Neural cell (in vitro differentiated cells): Measurements from ENCODE around the genes CAST and LNPEP.

GRCh38 chr5:95935489-95936211, 26.0 kb downstream of the ELL2 start:
- RAMPAGE, long total RNA: no peak

GRCh38 chr5:95961194-95961296, 606 bp downstream of the ELL2 start:
- RAMPAGE, long total RNA: no peak

DNA sequence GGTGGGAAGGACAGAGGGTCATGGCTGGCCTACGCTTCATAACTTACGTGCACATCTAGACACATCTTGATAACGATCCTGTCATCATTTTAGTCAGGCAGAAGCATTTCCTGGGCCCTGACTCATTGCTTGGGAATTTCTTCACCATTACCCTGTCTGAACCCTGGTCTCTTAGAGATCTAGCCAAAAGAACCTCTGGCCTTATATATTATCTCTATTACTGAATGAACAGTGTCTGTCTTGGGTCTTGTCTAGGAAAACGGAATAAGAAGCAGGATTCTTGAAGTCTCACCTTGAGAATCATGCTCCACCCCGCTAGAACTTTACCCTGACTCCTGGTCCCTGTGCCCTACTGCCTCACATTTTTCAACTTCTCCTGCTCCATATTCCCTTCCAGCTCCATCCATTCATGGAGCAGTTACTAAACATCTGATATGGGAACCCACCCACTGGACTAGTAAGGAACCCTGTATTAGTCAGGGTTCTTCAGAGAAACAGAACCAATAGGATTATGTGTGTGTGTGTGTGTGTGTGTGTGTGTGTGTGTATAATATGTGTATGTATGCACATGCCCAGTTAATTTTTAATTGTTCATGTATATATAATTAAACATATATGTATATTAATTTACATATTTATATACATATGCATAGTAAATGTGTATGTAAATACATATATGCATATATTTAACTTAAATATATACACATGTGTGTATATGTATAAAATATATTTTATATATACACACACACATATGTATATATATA, 106.6 kb upstream of the ELL2 start:
- RAMPAGE, long total RNA: no peak

- RAMPAGE, long total RNA: no peak
Observed at GRCh38 chr5:96274998-96275620, 157.9 kb downstream of the PCSK1 start.

- RAMPAGE, long total RNA: no peak
Observed at GRCh38 chr5:96661786-96662747, at the start of gene CAST. Gene CAST (plus strand): TSS chr5:96662376.

DNA sequence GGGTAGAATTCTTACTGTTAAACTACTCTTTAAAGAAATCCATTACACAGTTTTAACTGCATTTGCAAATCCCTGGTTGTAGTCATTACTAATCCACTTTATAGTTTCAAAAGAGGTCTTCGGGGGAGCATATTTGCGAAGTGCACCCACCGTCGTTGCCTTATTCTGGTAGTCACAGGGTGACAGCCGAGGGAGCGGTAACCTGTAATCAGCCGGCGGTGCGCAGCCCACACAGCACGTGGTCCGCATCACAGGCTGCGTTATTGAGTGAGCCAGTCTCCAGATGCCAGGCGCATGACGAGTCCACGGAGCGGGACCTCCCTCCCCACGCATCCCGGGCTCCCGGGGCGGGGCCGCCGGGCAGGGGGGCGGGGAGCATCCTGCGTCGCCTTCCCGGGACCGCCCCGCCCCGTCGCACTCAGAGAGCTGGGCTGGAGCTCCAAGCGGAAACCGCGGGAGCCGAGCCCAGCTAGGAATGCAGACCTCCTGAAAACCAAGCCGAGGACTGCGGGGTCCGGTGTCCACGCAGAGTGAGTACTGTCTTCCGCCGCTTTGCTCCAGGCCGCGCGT, 40.3 kb downstream of the CAST start:
- RAMPAGE, long total RNA: no peak

- RAMPAGE, long total RNA: no peak
Observed at GRCh38 chr5:96750332-96750895, 57.3 kb downstream of the ERAP1 start.

DNA sequence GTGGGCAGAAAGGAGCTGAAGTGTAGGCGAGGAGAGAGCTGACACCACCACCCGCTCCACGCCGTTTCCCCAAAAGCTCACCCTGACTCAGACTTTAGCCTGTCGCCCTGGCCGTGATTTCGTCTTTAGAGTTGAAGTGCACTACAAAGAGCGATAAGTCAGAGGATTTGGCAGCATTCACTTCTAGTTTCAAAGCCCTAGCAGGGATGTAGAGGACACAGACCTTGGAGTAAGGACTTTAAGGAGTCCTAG, 2.2 kb upstream of the ERAP1 start:
- RAMPAGE, long total RNA: no peak

GRCh38 chr5:96935448-96936181, at the start of gene LNPEP:
Gene LNPEP (plus strand): TSS chr5:96936080.
- RAMPAGE, long total RNA: no peak

- RAMPAGE, long total RNA: no peak
Observed at GRCh38 chr5:98779160-98780212, 6.0 kb downstream of the RGMB start.

- RAMPAGE, long total RNA: no peak
Observed at GRCh38 chr5:98787241-98787741, 13.8 kb downstream of the RGMB start.

DNA sequence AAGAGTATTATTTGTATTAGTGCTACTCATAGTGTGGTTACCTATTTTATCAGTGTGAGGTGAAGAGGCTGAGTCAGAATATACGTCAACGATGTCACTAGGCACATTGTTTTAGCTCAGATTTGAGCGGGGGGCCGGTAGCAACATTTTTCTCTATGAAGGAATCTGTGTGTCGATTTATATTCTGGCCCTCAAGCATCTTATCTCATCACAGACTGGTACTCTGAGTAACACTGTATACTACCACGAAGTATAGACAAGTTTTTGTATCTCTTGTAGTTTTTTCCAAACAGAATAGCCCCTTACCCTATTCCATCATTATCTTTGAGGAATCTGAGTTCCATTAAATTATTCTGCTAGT, 24.7 kb downstream of the CHD1 start:
- RAMPAGE, long total RNA: no peak

GRCh38 chr5:98941245-98941842, 12.5 kb upstream of the CHD1 start:
- RAMPAGE, long total RNA: no peak

DNA sequence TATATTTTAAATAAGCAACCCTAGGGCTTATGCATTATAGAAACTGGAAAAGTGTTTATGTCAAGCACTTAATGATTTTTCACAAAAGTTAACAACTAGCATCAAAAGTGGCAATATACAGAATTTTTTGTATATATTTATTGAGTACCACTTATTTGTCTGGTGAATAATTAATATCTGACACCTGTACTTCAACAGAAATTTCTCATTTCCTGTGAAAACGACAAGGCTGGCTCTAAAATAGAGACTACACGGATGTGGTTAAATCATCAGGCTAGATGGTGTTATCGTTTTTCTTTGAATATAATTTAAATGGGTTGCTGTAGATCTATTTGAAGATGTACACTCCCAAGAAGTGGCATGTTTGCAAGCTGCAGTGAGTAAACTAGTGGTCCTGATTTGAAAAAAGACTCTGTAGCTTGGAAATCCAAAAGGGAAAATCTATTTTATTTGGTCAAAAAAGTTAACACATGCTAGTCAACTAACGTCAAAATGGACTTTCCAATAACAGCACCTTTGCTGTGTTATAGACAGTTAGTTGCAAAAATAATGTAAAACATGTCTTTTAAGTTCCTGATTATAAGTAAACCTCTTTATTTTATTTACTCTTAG, 13.9 kb downstream of the ST8SIA4 start:
- RAMPAGE, long total RNA: no peak

GRCh38 chr5:100905314-100905972, 2.4 kb upstream of the ST8SIA4 start:
- RAMPAGE, long total RNA: no peak

- RAMPAGE, long total RNA: no peak
Observed at GRCh38 chr5:102453487-102454161, 45.2 kb downstream of the SLCO6A1 start.

DNA sequence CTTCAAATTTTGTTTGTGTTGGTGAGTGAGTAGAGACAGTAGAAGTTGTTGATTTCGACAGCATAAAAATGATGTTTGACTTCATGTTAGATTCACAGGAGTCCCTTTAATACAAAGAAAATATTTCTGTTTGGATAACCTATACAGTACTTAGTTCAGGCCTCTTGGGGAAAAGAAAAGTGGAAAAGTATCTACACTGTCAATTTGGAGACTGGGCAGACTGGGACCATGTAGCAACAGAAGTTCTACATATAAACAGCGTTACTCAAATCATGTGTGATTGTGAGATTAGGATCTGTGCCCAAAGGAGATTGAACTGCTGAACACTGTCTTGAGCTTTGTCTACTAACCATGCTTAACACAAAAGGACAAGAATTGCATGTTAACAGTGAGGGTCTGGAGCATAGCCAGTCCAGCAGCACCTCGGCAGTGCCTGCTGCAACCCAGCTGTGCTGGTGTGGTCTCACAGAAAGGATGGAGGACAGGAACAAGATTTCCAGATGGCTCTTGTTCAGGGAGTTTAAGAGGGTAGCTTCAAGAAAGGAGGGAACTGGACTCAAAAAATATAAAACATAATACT, 5.7 kb downstream of the PAM start:
- RAMPAGE, long total RNA: no peak

DNA sequence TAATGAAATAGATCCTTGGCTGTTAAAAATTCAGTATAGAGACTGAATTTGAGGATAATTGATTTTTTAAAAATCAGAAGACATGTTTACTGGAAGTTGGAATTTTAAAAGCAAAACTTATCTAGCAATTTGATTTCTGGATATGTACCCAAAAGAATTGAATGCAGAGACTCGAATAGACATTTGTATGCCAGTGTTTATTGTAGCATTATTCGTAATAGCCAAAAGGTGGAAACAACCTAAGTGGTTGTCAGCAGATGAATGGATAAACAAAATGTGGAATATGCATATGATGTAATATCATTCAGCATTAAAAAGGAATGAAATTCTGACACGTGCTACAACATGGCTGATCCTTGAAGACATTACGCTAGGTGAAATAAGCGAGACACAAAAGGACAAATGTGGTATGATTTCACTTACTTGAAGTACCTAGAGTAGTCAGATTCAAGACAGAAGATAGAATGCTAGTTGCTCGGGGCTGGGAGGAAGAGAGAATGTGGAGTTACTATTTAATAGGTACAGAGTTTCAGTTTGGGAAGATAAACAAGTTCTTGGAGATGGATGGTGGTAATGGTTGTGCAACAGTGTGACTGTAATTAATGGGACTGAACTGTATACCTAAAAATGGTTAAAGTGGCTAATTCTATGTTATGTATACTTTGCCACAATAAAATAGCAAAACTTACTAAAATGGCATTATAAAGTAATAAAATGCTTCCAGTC, 34.2 kb downstream of the PAM start:
- RAMPAGE, long total RNA: no peak

- RAMPAGE, long total RNA: no peak
Observed at GRCh38 chr5:102948238-102948670, 171.7 kb downstream of the GIN1 start.

GRCh38 chr5:103035446-103035877, 84.5 kb downstream of the GIN1 start:
- RAMPAGE, long total RNA: no peak